Lower leg skin (tissue), 2 donors: ENCODE data around the gene ASAP2.

- PRO-cap, result no peak
- RAMPAGE, long total RNA, 2 experiments, result no peak in any of the 2 experiments
Measured at GRCh38 chr2:8135223-8135731, 546.6 kb upstream of the ID2 start.

DNA sequence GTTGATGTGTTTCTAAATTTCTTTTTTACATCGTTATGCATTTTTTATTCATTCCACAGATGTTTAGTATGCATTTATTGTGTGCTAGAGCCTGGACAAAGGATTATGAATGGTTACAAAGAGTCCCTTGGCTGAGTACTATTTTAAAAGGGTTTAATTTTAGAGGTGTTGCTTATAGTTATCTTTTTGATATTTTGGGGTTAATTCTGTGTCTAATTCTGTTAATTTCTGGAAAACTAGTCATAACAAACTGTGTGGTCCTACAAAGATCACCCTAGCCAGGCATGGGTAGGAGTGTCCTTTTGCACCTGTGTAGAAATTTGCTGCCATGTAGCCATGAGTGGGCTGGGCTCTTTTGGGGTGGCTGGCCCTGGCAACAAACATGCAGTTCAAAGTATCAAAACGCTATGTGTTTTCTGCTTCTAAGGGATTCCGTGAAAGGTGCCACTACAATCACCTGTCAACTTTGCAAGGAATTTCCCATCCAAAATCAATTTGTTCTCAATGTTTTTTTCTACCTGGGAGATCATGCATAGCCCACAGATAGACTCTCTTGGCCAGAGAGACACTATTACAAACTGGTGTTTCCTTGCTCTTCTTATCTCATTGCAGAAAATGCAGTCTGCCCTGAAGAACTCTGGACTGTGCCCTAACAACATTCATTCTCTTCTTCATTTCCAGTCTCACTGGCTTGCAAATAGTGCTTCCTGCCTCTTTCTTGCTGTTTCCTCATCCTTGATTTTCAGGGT is 537.7 kb upstream of the ID2 start:
- PRO-cap, result no peak
- RAMPAGE, long total RNA, 2 experiments, result no peak in any of the 2 experiments

DNA sequence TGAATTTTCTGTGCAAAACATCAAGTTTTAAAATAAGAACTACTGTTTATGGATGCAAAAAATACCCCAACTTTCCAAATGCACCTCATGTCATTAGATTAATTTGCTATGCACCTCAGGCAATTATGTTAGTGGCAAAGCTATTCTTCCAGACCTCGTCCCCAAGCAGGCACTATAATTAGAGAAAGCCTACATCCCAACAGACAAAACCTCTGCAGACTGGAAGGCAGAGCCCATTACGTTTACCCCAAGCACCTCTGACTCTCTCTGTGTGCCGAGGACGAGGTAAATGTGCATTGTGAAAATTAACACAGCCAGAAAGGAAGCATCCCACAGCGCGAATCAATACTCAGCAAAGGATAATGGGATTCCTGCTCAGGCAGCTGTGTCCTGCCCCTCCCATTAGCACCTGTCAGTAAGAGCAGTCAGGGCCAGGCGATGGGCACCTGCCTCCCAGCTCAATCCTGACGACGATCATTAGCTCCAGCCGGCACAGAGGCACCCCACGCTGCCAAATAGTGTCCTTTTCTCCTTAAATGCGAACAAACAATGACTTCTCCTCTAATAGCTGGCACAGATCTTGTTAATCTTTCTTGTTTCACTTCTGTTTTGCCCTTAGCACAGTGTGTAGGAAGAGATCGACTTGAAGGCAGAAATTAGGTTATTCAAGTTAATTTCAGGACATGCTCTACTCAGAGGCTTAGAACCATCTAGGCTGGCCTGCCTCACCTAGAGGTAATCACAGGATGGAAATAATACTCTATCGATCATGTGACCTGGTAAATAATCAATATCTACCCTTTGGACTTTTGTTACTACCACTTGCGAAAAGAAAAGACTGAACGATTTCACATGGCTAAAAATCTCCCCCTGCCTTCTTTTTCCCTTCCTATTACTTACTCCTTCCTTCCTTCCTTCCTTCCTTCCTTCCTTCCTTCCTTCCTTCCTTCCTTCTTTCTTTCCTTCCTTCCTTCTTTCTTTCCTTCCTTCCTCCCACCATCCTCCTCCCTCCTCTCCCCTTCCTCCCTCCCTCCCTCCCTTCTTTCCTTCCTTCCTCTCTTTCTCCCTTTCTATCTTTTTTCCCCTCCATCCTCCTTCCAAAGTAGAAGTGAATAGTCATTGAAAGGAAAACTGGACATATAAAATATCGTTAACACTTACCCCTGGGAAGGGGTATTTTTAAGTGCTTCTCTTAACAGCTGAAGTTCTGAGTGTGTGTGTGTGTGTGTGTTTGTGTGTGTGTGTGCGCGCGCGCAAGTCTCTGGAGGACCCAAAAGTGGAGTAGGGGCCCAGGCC is 487.9 kb upstream of the ID2 start:
- PRO-cap, result no peak
- RAMPAGE, long total RNA, 2 experiments, result no peak in any of the 2 experiments

DNA sequence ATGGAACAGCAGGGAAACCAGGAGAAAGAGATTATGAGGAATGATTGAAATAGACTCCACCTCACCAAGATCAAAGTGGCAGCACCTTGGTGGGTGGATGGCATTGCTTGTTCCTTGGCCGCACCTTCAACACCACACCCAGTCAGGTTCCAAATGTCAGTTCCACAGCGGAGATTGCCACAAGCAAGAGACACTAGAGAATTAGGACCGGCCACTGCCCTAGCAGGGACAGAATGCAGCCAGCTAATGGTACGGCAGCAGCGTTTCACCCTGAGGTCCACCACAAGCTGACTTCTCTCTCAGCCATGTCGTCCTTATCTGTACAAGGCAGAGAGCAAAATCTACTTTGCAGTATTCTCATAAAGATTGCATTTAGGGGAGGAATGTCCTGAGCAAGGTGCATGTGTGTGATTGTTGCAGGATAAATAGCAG is 228.8 kb upstream of the ID2 start:
- PRO-cap, result no peak
- RAMPAGE, long total RNA, 2 experiments, result no peak in any of the 2 experiments

DNA sequence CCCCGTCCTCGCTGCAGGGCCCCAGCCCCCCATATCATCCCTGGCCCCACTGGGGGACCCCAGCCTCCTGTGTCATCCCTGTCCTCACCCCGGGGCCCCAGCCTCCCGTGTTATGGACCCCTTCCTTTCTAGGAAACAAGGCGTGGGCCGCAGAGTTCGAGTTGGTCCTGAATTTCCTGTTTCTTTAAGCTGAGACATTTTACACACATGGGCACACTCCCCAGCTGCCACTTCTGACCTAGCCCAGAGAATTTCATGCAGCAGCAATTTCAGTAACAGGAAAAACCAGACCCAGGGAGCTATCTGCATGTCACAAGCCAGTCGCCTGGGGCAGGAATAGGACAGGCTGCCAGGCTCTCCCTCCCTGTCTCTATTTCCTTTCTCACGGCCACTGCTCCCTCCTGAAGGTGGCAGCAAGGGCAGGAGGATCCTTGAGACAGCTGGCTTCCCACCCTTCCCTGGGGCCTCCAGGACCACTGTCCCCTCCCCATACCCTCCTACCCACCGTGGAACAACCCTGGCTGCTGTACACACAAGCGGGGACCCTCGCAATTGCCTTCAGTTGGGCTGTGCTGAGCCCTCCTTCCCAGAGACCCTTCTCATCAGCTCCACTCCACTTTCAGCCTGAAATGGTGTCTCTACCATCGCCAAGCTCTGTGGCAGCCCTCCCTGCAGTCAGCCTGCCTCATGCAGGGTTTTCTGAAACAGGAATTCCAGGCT is 141.9 kb upstream of the ID2 start:
- PRO-cap, result no peak
- RAMPAGE, long total RNA, 2 experiments, result no peak in any of the 2 experiments

DNA sequence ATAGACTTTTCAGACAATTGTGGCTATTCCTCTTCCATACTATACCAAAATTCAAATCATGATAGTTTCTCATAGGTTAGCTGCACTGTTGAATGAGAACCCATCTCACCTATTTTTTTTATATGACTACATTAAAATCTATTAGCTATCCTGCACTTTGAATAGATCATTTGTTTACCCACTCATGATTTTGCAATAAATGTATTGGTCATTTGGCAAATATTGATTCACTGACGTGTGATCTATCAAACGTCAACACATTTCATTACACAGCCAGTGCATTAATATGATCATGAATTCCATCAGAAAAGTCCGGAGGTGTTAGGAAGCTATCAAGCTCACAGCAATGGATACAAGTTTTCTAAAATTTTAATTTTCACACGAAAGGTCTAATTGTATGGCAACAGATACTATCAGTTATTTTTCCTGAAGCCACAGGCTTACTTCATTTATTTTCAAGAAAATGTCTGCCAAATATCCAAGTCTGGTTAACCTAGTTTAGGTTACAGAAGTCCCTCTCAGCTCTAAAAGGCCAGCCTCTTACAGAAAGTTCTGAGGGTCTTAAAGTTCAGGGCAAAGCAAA is 128.2 kb upstream of the ID2 start:
- PRO-cap, result no peak
- RAMPAGE, long total RNA, 2 experiments, result no peak in any of the 2 experiments

GRCh38 chr2:8567018-8567480 is 114.8 kb upstream of the ID2 start:
- PRO-cap, result no peak
- RAMPAGE, long total RNA, 2 experiments, result no peak in any of the 2 experiments

GRCh38 chr2:8583484-8584162 is 98.2 kb upstream of the ID2 start:
- PRO-cap, result unidirectional peak, minus-strand start at chr2:8583790
- RAMPAGE, long total RNA, 2 experiments, result no peak in any of the 2 experiments

- PRO-cap, result no peak
- RAMPAGE, long total RNA, 2 experiments, result no peak in any of the 2 experiments
Measured at GRCh38 chr2:8624846-8625433, 56.9 kb upstream of the ID2 start.

- PRO-cap, result bidirectional peak, plus-strand start at chr2:8685200, minus-strand start at chr2:8685105
- RAMPAGE, long total RNA, 2 experiments, result no peak in any of the 2 experiments
Measured at GRCh38 chr2:8684927-8685527, 3.2 kb downstream of the ID2 start.

GRCh38 chr2:8731398-8732022 is 49.7 kb downstream of the ID2 start:
- PRO-cap, result no peak
- RAMPAGE, long total RNA, 2 experiments, result no peak in any of the 2 experiments

DNA sequence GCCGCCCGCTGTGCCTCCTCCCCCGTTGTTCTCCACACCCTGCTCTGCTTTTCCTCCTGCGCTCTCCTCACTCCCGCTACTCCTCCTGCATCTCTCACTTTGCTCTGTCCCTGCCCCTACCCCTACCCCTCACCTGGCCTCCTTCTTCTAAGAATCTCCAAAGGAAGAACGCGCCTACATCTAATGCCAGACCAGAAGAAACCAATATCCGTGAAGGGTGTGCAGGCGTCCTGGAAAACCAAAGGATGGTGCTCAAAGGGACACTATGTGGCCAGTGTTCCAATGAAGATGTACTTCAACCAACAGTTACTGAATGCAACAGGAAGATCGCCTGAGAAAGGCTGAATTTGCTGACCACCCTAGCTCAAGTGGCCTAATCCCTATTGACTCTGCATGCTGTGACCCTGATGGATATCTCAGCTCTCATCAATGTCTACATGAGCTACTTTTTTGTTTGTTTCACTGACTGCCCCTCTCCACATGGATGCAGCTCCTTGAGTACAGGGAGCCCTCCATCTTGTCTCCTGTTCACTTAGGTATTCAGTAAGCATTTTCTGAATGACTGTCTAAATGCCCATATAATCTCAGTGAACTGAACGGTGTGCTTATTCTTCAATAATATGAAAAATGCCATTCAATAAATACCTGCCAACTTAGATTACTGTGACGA is 51.1 kb downstream of the ID2 start:
- PRO-cap, result no peak
- RAMPAGE, long total RNA, 2 experiments, result no peak in any of the 2 experiments

DNA sequence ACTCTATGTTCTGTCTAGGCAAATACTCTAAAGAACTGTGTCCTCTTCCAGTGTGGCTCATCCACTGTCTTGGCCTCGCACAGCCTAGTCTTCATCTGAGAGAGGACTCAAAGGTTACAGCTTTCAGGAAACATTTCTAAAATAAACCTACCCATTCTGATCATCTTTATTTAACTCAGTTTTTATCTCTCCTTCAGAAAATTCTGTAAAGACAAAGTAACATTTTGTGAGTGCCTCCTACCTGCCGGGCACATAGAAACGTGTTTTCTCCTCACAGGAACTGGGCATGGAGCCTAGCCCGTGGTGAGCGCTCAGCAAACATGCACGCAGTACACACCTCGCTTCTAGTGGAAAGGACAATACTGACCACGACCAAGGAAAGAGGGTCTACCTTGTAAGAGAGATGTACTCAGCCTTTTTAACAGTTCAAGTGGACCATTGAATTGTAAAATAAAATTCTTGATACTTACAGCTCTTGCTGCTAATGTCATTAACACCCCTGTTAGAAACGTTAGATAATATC is 24.8 kb upstream of the KIDINS220 start:
- PRO-cap, result no peak
- RAMPAGE, long total RNA, 2 experiments, result no peak in any of the 2 experiments

DNA sequence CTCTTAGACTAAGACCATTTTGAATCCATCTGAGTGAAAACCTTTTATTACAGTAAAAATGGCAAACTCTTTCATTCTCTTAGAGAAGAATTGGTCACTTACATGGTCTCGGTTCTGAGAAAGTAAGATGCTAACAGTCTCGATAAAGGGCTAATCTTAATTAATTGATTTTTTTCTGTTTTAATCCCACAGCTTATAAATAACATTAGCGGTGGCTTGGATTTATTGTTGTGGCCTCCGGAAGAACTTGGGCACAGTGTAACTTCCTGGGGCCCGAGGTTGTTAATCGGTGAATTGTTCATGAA is 90.3 kb upstream of the ASAP2 start:
- PRO-cap, result no peak
- RAMPAGE, long total RNA, 2 experiments, result no peak in any of the 2 experiments

DNA sequence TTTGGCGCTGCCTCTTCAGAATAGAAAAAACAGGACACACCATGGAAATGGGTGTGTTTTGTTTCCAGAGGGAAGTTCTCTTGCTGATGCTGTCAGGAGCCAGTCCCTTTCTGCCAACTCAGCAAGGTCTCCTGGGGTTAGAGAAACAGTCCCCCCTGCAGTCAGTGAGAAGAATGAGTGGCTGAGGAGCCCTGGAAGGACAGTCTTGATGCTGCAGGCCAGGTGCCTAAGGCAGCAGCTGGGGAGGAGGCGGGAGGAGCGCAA is 37.8 kb upstream of the ASAP2 start:
- PRO-cap, result no peak
- RAMPAGE, long total RNA, 2 experiments, result no peak in any of the 2 experiments

DNA sequence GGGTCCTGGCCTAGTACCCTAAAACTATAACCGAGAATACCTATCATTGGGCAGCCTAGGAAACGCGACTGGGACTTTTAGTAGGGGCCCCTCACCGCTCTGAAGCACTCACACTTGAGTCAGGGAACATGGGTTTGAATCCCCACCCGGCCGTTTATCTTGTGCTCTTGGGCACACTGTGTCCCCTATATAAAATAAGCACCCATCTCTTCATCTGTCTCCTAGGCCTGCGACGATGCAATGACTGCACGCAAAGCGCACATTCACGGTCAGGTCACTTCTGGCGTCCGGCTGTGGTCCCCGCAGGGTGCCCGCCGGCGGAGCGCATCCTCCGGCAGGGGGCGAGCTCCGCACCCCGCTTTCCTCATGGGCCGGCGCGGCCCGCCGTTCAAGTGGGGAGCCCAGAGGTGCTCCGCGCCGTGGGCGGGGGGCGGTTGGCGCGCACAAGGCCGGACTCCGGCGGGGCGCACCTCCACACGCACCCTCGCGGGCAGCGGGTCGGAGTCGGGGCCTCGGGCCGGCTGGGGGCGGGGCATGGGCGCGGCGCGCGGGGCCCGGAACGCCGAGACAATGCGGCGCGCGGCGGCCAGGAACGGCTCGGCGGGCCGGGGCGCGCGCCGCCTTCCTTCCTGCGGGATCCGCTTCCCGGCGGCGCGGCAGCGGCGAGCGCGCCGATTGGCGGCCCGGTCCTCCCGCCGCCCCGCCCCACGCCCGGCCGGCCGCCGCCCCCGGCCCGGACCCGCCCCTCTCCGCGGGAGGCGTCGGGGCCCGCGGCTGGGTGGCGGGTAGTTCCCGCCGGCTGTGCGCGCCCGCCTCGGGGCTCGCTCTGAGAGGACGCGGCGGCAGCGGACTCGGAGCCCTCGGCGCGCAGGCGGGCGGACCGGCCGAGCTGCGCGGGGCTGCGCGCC is at the start of gene ASAP2:
Gene ASAP2, plus strand, starts transcription at position 788 of the 908 bp plus-strand sequence.
- PRO-cap, result bidirectional peak, plus-strand start at position 367 of the sequence, minus-strand start at position 282 of the sequence; bidirectional peak, plus-strand start at position 788 of the sequence, minus-strand start at position 650 of the sequence
- RAMPAGE, long total RNA, 2 experiments, result no peak in any of the 2 experiments

GRCh38 chr2:9206933-9207433 is 371 bp downstream of the ASAP2 start:
- PRO-cap, result no peak
- RAMPAGE, long total RNA, 2 experiments, result no peak in any of the 2 experiments

DNA sequence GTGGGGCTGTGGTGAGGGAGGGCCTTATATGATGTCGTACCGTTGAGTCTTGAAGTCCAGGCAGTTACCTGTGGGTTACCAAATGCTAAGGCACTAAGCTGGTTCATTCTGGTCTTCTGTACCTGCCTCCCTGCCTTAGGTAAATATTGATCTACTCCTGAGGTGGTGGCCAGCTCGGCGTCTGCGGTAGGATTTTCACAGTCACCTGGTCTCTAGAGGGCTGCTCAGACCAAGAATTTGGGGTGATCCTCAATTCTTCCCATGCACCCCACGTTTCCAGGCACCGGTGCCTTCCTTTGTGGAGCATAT is 5.7 kb downstream of the ASAP2 start:
- PRO-cap, result no peak
- RAMPAGE, long total RNA, 2 experiments, result no peak in any of the 2 experiments

DNA sequence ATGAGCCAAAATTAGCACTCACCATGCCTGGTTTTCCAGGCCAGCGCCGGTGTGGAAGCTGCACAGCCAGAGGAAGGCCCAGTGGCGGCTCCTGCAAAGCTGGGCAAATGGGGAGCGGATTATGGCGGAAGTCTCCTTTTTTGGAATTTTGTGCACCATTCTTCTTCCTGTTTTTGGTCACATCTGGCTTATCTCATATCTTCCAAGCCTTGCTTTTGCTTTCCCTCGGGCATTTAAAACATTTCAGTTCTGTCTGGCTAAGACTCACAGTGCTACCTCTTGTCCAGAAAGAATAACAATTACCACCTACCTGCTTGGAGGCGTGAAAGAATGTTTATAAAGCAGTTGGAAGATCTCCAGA is 94.3 kb downstream of the ASAP2 start:
- PRO-cap, result no peak
- RAMPAGE, long total RNA, 2 experiments, result no peak in any of the 2 experiments

GRCh38 chr2:9318160-9318750 is 105.1 kb downstream of the ITGB1BP1 start:
- PRO-cap, result no peak
- RAMPAGE, long total RNA, 2 experiments, result no peak in any of the 2 experiments